Anterior vena cava (tissue), 1 donor: ENCODE data around the genes PRR15L and HOXB9.

DNA sequence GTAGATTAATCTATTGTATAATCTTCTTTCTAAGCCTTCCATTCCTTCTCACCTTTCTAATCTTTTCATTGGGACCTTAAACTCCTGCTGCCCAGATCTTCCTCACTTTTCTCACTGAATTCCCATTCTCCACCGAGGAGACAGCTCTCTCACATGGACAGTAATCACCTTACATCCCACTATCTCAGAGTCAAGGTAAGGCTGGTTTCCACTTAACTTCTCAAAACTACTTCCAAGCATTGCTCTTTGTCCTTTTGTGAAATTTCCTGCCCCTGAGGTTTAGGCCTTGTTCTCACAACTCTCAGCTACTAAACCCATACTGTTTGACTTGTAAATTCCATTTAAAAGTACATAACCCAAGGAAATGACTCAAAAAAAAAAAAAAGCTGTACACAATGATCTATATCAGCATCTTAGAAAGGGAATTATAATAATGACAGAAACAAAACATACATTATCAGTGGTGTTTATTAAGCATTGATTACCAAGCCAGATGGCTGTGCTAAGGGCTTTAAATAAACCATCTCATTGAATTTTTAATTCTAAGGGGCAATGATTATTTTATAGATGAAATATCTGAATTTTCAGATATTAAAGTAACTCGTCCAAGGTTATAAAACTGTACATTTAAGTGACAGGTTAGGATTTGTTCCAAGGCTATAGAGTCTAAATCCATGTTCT is 8.7 kb downstream of the CDC27 start:
- PRO-cap: no peak

DNA sequence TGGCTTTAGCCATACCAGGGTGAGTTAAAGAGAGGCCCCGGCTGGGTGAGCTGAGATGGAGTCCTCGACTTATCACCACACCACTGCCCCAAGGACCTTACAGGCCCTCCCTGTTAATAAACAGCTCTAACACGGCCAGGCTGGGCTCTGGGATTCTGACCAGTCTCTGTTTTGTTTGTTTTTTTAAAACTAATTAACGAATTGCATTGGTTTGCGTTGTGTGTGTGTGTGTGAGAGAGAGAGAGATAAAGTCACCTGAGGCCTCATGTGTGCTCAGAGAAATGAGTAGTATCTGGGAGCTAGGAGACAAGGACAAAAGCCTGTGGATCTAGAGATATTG is 14.3 kb downstream of the MYL4 start:
- PRO-cap: no peak

DNA sequence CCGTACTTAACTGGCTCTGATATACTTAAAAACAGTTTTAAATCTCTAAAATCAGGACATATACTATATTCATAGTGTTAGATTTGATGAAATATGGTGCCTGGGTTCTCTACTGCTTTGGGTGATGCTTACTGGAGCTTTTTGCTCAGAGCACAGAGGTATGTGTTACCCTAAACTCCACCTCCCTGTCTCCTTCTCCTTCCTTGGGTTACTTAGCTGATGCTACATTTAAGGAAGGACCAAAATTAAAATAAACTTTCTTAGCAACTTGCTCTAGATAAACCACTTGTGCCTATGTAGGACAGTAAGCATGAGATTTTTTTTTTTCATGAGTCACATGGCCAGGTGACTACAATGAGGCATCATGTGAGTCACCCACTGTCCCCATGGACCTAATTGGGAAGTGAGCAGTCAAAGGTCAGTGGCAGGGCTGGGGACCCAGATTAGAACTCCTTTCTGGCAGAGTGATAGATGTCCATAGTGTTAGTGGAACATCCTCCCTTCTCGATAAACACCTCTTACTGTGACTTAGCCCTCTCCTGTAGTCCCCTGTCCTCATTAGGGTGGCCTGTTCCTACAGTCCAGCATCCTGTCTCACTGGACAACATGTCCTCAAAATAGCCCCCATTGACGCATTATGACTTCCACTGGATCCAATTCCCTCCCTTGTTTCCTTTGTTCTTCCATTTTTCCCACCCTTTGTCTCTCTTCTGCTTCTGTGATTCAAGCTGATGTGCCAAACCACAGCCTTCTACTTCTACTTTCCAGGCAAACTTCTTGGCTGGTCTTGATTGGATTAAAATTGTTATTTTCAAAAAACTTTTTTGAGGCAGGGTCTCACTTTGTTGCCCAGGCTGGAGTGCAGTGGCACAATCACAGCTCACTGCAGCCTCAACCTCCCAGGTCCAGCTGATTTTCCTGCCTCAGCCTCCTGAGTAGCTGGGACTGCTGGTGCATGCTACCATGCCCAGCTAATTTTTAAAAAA is 12.4 kb downstream of the ITGB3 start:
- PRO-cap: no peak

GRCh38 chr17:47267197-47267943 is 13.7 kb downstream of the ITGB3 start:
- PRO-cap: no peak

DNA sequence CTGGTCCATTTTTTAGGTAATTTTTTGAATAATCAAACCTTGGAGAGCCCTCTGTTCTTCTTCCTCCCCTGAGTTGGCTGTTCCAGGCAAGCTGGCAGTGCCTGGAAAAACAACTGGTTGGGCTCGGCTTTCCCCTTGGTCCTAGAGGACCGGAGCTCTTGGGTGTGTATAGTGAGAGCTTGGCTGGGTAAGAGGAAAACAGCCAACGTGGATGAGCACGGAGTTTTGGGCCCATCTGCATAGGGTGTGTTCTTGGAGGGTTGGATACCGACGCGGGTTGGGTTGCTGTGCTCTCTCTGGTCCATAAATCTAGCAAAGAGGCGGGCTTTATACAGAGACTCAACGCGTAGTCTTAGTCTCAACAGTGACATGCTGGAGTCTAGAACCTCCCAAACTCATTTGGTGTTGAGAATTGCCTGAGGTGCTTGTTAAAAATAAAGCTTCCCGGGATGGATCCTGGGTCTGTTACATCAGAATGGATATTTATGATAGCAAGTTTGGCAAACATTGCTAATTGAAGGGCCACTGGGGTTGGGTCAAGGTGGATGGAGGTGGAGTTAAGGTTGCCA is 23.3 kb downstream of the ITGB3 start:
- PRO-cap: no peak

GRCh38 chr17:47286032-47286613 is 32.5 kb downstream of the ITGB3 start:
- PRO-cap: no peak

- PRO-cap: no peak
These were observed 18.1 kb upstream of the EFCAB13 start for GRCh38 chr17:47305682-47305955.

DNA sequence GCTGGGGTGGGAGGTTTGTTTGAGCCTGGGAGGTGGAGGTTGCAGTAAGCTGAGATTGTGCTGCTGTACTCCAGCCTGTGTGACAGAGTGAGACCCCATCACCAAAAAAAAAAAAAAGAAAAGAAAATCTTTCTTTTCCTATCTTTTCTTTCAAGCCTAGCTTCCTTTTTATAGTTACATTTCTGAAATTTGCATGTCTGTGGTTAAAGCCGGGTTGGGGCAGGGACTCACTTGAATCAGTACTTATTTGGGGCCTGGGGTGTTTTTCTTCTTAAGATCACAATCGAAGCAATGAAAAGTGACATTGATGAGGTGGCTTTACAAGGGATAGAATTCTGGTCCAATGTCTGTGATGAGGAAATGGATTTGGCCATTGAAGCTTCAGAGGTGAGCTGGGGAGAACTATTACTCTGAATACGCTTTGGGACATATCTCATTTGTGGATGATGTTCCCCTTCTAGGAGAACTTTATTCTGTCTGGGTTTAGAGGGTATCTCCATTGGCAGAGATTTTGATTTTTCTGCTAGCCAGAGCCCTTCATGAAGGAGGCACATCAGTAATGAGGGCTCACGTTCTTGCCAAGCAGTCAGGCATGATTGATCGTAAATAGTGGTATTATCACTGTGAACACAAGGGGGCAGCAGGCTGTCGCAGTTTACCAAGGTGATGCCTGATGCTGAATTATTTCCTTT is 14.3 kb downstream of the KPNB1 start:
- PRO-cap: no peak

DNA sequence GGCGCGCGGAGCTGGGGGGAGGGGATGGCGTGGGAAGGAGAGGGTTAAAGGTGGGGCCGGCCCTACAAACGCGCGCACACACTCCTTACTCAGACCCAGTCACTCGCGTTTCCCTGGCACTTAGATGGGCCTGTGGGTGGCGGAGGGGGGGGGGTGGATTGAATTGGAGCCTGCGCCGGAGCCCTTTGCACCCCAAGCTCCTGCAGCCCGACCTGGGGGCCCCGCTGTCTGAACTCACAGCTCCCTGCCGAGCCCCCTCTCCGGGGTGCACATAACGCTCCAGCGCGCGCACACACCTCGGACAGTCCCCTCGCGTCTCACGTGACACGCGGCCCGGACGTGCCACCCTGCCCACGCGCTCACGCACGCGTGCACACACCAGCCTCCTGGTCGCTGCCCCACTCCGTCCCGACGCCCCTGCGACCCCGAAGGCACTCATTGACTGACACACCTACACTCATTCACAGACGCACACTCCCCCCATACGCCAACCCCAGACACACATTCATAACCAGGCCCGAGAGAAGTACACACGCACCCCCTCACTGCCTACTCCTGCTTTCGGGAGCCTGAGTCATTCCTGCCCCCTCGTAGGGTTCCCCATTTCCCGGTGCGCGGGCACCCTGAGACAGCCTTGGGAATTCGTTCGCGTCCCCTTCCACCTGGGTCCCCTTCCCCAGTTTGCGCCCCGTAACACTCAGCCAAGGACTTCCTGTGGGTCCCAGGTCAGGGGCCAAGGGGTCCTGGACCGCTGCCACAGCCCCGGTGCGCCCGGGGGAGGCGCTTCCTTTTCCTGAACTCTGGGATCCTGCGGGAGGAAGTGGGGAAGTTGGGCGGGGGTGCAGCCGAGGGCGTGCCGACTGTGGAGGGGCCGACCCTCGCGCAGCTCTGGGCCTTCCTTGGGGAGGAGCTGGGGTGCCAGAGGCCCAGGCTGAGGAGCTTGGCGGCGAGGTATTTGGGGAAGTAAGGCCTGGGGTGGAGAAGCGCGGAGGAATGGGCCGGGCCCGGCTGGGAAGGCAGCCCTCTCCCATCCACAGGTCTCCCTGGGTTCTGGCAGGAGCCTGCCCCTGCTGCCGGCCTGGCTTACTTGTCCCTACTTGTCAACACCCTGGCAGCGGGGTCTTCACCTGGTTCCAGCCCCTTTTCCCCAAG is 1.2 kb downstream of the TBKBP1 start:
- PRO-cap: bidirectional peak, plus-strand start at position 140 of the sequence, minus-strand start at position 97 of the sequence; bidirectional peak, plus-strand start at position 381 of the sequence, minus-strand start at position 312 of the sequence; bidirectional peak, plus-strand start at position 978 of the sequence, minus-strand start at position 802 of the sequence

GRCh38 chr17:47696597-47697206 is 2.7 kb downstream of the TBKBP1 start:
- PRO-cap: no peak

- PRO-cap: no peak
These were observed 1.6 kb downstream of the MRPL10 start for GRCh38 chr17:47829804-47830018.

DNA sequence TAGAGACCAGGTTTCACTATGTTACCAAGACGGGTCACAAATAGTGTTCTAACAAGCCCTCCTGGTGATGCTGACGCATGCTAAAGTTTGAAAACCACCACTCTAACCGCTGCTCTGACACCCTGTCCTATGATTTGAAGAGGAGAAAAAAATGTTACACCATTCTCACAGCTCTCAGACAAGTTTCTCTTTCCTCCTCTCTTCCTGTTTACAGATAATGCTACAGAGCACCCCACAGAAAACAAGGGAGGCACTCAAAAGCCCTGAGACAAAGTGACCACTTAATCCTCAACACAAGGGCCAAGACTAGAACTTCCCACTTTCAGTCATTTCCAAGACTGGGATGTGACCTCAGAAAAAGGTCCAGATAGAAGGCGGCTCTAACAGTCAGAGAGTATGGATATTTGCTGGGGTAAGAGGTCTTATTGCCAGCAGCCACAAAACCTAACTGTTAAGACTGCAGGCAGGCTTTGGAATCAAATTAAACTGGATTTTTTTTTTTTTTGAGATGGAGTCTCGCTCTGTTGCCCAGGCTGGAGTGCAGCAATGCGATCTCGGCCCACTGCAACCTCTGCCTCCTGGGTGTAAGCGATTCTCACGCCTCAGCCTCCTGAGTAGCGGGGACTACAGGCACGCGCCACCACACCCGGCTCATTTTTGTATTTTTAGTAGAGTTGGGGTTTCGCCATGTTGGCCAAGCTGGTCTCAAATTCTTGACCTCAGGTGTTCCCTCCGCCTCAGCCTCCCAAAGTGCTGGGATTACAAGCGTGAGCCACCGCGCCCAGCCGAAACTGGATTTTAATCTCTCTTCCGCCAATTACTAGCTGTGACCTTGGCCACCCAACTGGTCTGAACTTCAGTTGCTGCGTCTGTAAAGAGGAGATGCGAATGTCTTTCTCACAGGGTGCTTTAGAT is 1.1 kb downstream of the MRPL10 start:
- PRO-cap: no peak

GRCh38 chr17:47953129-47953455 is 4.6 kb downstream of the PRR15L start:
- PRO-cap: no peak

DNA sequence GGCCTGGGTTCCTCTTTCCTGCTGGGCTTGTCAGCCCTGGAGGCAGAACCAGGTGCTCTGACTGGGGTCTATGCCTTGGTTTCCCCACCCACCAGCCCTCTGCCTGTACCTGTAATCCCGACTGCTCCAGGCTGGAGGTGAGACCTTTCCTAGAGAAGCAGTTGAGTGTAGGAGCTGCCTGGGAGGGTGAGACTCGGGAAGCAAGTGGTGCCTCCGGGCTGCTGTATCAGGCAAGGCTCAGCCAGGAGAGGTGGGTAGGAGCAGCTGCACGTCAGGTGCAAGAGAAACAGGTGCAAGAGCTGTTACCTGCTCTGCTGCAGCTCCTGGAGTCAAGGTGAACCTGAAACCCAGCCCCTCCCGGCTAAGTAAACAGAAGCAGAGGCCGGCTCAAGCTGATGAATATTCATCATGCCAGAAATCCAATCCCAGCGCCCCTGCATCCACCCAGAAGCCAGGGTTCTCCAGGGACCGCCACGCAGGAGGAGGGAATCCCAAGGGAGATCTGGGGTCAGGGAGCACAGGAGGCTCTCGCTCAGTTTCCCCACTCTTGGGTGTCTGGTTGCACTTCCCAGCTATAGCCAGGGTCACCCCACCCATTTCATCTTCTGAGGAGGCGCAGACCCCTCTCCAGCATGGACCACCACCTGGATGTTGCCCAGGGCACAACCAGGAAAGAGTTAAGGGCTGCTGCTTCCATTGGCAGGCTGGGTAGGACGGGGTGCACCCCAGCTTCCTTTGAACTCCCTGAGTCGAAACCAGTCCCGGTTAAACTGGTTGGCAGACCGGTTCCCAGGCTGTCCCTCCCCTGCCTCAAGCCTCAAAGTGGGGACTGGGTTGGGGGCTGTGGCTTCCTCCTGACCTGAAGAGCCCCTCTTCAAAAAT is at the start of gene PRR15L:
TSS of gene PRR15L (minus strand) at position 336 of the 882 bp plus-strand sequence.
- PRO-cap: no peak

- PRO-cap: no peak
These were observed 987 bp downstream of the SNX11 start for GRCh38 chr17:48108523-48108982.

GRCh38 chr17:48492481-48493195 is 38.2 kb downstream of the HOXB1 start:
- PRO-cap: no peak

DNA sequence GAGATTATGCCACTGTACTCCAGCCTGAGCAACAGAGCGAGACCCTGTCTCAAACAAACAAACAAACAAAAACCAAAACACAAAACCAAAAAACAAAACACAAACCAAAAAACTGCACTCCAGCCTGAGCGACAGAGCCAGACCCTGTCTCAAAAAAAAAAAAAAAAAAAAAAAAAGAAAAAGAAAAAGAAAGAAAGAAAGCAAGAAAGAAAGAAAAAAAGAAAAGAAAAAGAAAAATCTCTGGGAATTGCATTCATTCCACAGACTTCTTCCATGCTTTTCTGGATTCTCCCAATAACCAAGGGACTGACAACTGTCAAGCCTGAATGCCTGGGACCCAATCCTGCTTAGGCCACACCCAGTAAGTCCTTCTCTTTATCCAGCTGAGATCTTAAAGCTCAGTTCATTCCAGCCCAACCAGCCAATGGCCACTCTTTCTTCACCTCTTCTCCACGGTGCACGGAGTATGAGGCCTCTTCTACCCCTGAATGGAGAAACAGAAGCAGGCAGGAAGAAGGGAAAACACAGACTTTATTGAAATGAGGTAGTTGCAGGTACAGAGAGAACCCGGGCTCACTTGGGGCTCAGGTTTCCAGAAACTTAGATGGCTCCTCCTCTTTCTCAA is 2.7 kb downstream of the HOXB1 start:
- PRO-cap: no peak

GRCh38 chr17:48598803-48599083 is 5.2 kb upstream of the HOXB5 start:
- PRO-cap: no peak

GRCh38 chr17:48620109-48621434 is 5.5 kb upstream of the HOXB8 start:
- PRO-cap: no peak

DNA sequence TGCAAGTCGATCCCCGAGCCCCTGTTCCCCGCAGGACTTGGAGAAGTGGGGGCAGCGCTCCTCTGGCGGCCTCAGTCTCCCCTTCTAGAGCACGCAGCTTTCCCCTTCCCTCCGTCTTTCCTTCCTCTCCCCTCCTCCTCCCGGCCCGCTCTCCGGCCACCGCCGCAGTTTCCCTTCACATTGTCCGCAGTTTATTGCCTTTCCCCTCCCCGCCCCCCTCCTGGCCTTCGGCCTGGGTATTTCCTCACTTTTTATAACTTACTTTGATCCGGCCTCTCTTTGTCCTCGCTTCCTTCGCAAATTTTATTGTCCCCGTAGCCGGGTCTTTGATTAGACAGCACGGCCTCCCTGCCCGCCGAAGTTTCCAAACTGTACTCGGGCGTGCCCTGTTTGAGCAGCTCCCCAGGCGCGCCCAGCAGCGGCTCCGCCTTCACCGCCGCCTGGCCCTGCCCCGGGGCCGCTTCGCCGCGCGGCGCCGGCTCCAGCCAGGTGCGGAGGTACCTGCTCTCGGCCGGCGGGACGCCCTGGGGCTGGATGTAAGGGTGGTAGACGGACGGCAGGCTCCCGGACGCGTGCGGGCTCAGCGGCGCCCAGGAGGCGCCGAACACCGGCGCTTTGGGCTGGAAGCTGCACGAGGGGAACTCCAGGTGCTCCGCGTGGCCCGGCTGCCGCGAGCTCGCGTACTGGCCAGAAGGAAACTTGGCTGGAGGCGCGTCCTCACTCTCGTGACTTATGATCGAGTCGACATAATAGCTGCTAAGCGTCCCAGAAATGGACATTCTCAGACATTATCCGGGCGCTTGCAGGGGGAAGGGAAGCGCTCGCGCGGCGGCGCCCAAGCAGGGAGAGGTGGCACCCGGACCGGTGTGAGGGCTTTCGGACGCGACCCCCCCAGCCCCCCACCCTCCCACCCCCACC is at the start of gene HOXB9:
TSS of gene HOXB9 (minus strand) at position 868 of the 918 bp plus-strand sequence.
- PRO-cap: unidirectional peak, minus-strand start at position 366 of the sequence